WTC11 (cell line): ENCODE measurements around a stretch of chr11.

DNA sequence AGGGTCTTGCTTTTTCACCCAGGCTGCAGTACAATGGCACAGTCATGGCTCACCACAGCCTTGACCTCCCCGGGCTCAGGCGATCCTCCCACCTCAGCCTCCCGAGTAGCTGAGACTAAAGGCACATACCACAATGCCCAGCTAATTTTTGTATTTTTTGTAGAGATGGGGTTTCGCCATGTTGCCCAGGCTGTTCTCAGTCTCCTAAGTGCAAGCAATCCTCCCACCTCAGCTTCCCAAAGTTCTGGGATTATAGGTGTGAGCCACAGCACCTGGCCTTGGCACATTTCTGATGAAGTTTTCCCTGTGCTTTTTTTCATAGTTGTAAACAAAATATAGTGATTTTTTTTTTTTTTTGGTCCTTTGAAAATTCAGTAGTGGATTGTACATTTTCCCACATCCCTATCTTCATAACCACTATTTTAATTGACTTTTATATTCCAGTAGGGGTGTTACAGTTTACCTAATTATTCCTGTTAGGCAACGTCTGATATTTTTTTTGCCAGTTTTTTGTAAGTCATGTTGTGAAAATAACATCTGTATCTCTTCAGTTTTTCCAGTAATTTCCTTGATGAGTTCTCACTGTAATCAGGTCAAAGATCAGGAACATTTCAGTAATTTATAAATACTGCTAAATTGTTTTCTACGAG, 8.5 kb downstream of the SRPRA start:
- PRO-cap: no peak

DNA sequence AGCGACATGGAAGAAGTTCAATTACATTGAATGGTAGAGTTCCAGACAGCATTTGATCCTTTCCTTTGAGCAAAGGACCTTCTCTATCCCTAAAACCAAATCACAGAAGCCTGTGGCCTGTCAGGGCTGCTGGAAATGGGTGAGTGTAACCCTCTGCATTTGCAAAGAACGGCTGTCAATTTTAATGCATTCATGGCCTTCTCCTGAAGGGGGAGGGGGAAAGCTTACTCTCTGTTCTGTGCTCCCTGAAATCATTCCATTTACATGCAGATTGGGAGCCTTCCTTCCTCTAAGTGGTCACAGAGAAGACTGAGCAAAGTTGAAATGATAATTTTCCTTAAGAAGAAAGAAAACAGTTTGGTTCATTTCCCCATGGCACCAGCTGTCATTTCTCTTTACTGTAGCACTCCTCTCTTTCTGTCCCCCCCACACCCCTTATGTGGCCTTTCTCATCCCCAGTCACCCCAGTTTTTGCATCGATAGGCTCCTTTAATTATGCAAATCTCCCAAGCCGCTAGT, 109.3 kb upstream of the KIRREL3 start:
- PRO-cap: no peak

GRCh38 chr11:128021324-128021852, 566.0 kb downstream of the ETS1 start:
- PRO-cap: no peak

- PRO-cap: no peak
Measured at GRCh38 chr11:128039661-128040174, 547.6 kb downstream of the ETS1 start.

DNA sequence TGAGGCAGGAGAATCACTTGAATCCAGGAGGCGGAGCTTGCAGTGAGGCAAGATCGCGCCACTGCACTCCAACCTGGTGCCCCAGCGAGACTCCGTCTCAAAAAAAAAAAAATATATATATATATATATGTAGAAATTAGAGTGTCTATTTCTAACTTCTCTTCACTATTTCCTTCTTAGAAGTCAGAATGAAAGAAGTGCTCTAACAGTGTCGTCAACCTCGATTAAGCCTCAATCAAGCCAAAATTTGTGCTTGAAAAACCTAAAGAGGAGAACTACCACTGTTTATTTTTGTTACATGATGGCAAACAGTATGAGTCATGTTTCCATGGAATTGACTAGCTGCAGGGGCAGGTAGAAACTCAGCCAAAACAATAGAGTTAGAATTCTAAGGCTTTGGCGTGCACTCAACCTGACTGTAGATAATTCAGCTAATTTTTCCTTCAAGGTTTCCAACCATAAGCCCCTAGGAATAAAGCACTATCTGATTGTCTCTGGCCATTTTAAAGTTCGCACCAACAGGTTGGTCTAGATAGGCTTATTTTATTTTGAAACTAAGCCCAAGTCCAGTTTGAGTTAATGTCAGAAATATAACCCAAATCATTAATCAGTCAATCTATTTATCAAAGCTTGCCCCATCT, 415.9 kb downstream of the ETS1 start:
- PRO-cap: no peak

DNA sequence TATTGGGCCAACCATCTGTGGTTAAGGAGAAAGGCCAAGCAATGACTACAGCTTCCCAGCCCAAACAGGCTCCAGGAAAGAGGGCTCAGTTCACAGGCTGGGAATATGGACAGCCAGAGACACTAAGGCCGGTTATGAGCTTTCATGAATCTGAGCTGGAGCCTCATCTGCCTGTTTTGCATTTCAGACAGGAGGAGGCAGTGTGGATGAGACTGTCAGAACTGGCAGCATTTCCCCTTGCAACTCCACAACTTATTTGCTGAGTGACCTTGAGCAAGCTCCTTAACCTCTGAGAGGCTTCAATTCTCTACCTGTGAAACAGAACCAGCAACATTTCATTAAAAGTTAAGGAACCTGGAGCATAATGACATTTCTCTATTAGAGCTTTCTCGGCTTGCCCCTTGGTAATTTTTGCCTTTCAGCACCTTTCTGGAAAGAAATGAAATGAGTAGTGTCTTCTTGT, 264.0 kb downstream of the ETS1 start:
- PRO-cap: no peak

- PRO-cap: no peak
Measured at GRCh38 chr11:128341775-128342348, 245.5 kb downstream of the ETS1 start.

GRCh38 chr11:128424647-128425619, 162.4 kb downstream of the ETS1 start:
- PRO-cap: no peak

GRCh38 chr11:128465623-128466769, 121.4 kb downstream of the ETS1 start:
- PRO-cap: no peak

DNA sequence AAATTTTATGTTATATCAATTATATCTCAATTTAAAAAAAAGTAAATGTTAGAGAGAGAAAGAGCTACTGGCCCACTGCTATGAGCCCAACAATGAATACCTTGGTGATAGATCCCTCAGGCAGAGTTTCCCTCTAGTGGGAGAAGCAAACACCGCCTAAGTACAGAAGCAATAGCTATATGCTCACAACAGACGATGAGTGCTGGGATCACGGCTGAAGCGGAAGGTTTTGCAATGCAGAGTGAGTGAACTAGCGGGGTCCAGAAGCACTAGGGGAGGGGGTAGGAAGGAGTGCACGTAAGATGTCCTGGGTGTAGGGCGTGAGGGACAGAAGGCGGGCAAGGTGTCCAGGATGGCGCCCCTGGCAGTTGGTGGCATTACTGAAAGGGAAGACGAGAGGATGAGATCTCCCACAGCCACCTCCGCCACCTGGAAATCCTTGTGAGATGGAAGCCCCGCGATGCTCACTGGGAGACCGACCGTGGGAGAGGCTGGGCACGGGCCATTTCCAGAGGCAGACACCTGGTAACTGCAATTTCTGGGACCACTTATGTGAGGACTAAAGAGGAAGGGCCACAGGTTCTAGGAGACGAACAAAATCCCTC, 81.0 kb downstream of the ETS1 start:
- PRO-cap: no peak

- PRO-cap: no peak
Measured at GRCh38 chr11:128515739-128516257, 71.6 kb downstream of the ETS1 start.

DNA sequence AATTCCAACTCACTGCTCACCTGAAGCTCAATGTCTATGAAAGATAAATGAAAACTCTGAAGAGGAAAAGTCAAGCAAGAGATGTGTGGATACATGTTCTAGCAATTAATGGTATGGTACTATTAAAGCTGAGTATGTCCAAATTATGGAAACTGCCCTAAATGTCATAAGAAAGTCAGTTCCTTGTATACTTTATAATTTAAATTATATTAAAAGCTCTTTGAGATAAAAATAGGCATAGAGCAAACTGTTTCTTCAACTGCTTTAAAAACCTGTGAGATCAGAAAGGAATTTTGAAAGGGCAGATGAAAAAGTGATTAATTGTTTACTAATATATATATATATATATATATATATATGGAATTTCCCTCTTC, 43.4 kb downstream of the ETS1 start:
- PRO-cap: no peak

DNA sequence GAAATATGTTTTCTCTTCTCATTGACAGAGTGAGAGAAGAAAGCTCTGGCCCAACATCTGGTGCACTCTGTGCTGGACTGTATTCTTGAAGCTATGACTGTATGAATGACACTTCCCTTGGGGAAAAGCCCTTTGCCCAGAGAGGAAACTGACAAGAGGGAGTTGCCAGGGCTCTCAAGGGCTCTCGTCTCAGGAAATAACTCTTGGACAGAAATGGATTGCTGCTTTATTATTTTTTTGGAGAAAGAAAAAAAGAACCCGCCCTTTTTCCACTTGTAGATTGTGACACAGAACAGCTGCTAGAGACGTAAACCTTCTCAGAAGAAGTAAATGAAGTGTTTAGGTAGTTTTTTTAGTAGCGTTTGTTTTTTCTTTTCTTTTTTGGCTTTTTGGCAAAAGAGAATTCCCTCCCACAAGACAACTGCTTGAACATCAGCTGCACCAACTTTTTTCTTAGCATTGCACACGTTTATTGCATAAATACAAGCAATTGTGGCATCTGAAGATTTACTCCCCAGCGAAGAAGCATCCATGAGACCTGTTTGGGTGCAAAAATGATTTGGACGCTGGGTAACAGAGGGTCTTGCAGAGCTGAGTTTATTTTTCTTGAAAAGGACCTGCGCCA, 11.3 kb downstream of the ETS1 start:
- PRO-cap: no peak

- PRO-cap: no peak
Measured at GRCh38 chr11:128685536-128685920, 8.3 kb upstream of the FLI1 start.

DNA sequence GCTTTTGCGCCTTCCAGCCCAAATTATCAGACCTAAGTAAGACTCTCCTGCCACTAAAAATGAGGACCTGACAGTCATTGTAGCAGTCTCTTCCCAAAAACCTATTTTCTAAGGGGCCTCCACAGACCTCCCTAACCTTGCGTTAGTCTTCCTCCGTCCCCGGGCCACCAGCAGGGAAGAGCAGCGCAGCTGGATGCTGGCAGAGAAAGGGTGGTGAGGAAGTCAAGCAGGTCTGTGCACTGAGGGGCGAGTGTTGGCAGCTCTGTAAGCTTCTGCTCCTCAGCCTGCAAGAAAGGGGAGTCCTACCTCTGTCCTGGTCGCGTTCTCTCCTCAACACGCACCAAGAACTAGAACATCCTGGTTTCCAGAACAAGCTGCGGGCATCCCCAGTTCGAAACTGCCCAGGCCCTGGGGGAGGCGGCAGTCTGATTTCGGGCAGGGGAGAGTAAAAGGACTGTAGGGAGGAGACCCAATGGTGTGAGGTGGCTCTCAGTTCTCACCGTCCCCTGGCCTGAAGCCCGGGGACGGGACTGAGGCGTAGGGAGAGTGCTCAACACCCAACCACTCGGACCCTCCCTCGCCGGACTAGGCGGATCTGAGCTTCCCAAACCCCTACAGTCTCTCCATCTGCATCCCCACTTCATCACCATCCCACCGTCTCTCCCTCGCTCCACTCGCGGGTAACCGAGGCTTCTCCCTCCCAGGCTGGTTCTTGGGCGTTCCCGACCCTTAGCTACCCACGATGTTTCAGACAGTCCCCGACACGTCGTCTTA, 7.8 kb upstream of the FLI1 start:
- PRO-cap: no peak

DNA sequence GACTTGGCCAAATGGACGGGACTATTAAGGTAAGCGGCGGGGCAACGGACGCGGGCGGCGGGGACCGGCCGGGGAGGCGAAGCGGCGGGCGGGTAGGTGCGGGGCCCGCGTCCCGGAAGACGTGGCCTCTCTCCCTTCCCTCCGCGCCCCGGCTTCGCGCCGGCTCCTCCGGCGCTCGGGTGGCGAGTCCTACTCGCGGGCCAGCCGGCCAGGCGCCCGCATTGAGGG, 290 bp downstream of the FLI1 start:
- PRO-cap: no peak

- PRO-cap: bidirectional peak, plus-strand start at chr11:128733941, minus-strand start at chr11:128733945
Measured at GRCh38 chr11:128733613-128734378, 39.9 kb downstream of the FLI1 start.

DNA sequence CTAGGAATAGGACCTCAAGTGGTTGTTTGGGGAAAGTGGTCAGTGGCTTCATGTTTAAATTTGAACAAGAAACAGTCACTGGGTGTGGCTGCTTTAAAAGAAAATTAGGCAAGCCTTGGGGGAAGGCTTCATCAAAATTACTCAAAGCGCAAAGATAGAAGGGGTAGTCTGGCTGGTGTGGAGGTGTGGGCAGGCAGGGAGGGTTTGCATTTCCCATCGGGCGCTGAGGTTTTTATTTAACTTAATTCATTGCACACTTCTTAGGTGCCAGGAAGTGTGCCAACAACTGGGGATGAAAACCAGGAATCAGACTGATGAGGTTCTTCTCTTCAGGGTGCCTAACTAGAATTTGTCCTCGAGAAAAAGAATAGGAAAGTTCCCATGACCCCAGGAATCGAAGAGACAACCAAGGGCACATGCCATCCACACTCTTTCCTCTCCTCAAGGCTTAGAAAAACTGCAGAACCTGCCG, 52.1 kb downstream of the FLI1 start:
- PRO-cap: no peak

DNA sequence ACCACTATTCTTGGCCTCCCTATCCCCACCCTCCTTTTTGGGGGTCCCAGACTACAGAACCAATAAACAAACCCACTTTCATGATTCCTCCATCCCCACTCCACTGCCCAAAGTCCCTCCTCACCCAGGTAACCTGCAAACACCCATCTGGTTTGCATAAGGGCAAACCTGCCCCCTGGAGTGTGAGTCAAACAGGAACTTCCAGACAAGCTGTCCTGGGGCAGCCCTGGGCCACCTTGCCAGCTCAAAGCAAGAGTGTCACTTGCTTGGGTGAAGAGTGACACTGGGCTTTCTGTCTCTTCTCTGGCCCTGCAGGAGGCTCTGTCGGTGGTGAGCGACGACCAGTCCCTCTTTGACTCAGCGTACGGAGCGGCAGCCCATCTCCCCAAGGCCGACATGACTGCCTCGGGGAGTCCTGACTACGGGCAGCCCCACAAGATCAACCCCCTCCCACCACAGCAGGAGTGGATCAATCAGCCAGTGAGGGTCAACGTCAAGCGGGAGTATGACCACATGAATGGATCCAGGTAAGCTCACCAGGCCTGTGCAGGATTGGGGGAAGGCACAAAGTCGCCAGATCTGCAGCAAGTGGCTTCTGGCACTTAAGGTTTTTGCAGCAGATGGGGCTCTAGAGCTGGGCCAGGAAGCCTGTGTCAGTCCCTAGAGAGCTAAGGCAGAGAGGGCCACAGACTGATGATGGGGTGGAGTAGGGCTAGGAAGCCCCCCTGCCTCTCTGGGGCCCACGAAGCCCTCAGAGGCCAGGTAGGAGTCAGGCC, 64.1 kb downstream of the FLI1 start:
- PRO-cap: no peak

- PRO-cap: no peak
Measured at GRCh38 chr11:128831092-128831574, 36.0 kb downstream of the KCNJ1 start.